Lung (tissue), 4 donors: ENCODE measurements around the gene ATP6V0E1.

DNA sequence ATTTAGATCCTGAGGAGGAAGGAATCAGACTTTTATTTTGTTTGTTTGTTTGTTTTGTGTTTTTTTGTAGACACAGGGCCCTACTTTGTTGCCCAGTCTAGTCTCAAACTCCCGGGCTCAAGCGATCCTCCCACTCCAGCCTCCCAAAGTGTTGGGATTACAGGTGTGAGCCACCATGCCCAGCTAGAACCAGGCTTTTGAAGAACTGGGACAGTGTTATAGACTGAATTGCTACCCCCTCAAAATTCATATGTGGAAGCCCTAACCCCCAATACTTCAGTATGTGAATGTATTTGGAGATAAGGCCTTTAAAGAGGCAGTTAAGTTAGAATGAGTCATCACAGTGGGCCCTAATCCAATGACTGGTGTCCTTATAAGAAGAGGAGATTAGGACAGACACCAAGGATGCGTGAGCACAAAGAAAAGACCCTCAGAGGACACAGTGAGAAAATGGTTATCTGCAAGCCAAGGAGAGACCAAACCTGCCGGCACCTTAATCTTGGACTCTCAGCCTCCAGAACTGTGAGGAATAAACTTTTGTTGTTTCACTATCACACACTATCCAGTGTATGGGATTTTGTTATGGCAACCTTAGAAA is 31.5 kb upstream of the ERGIC1 start:
- PRO-cap, result no peak
- RAMPAGE, long total RNA, result no peak
- RRBS, result no CpG with 5 or more reads among the region's 4 CpGs

DNA sequence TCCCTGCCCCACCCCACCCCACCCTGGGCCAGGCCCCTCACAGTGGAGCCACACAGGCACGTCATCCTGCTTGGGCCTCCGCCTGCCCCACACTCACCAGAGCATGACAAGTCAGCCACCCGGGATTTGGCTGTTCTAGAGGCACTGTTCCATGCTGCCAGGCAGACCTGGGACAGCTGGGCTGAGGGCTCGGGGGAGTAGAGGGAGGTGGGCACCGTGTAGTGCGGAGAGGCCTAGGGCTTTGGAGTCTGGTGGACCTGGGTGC is 16.2 kb downstream of the ERGIC1 start:
- PRO-cap, result no peak
- RAMPAGE, long total RNA, result no peak
- RRBS, result no CpG with 5 or more reads among the region's 6 CpGs

GRCh38 chr5:172900839-172901556 is 58.2 kb upstream of the RPL26L1 start:
- PRO-cap, result no peak
- RAMPAGE, long total RNA, result no peak
- RRBS, result no CpG with 5 or more reads among the region's 9 CpGs

DNA sequence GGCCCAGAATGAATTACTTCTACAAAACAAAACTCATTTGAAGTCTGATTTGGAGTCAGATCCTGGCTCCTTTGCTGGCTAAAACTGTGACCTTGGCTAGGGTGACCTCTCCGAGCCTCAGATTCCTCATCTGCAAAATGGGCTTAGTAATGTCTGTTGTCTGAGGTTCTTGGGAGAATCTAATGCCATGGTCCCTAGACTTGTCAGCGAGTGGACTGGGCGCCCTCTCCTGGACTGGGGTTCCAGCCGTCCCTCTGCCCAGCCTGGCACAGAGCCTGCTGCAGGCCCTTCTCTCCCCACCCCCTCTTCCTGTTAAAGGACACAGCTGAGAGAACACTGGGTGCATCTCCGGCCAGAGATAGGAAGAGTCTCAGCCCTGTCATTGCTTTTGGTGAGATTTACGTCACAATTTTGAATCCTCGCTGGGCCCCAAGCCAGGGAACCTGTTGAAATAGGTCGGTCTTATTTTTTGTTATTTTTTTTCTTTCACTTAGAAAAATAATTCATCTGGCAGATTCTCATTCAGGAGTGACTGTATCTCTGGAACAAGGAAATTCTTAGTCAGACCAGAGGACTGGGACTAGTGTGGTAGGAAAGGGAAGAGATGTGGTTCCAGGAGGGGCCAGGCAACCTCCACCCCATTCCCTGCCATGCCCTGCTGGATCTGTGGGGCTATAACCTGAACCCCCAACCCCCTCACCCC is 48.3 kb upstream of the RPL26L1 start:
- PRO-cap, result no peak
- RAMPAGE, long total RNA, result no peak
- RRBS, result no CpG with 5 or more reads among the region's 8 CpGs

DNA sequence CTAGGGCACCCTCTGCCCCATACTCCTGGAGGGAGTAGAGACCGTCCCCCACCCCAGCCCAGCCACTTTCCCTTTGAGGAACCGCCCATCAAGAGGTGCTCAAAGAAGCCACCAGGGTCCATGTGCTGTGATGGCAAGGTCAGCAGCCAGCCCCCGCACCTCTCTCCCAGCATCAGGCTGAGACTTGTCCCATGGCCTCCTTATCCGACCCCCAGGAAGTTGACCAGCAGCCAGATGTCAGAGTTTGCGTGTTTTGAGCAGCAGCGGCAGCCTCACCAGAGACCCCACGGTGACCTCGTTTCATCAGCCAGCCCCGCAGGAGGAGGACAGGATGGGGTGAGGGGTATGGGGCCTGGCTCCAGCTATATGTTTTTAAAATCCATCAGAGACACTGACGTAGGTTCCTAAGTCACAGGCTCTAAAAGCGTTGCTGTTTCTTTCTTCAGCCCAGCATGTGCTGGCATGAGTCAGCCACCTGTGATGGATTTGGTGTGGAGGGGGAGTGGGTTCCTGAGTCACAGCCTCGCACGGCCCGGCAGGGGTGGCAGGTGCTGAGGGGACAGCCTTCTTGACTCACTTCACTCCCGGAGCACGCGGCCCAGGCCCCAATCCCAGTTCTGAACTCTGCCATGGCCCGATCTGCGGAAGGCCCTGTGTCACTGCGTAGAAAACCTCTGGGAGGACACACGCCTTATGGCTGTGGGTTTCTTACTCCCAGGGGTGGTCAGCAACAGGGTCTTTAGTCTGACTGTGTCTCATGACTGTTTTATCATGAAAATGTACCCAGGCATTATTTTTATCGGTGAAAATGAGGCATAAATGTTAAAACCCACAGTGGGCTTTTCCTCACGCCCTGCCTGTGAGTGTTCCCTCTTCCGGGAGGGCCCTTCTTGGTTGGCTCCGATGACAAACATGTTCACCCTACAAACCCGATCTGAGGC is 38.8 kb upstream of the RPL26L1 start:
- PRO-cap, result no peak
- RAMPAGE, long total RNA, result no peak
- RRBS, result 73% methylated on average over 2 of the region's 26 CpGs

- PRO-cap, result bidirectional peak, plus-strand start at chr5:172958858, minus-strand start at chr5:172958603
- RAMPAGE, long total RNA, result no peak
- RRBS, result 3% methylated on average over 29 of the region's 55 CpGs
These were observed 769 bp upstream of the RPL26L1 start for GRCh38 chr5:172958270-172959040.

- PRO-cap, result unidirectional peak, plus-strand start at chr5:172983802
- RAMPAGE, long total RNA, result start-site peak on the plus strand at chr5:172983770-172983843, 4,287 and 708 reads in 2 replicates
- RRBS, result under 1% methylated on average over 20 of the region's 55 CpGs
These were observed at the start of gene ATP6V0E1 for GRCh38 chr5:172983427-172984306. ATP6V0E1 (plus strand) TSS chr5:172983771.

DNA sequence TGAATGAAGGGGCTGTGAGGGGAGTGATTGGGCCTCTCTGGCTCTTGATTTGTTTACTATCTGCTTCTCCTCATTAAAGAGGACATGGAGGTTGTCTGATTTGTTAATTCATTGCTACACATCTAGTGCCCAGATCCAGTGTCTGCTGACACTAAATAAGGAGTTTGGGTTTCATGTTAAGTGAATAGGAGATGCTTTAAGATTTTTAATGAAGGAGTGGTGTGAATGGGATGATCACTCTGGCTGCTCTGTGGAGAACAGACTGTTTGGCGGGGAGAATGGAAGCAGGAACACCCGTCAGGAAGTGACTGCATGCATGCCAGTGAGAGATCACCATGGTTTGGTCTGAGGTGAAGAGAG is 19.7 kb downstream of the ATP6V0E1 start:
- PRO-cap, result no peak
- RAMPAGE, long total RNA, result no peak
- RRBS, result no CpG with 5 or more reads among the region's 2 CpGs

DNA sequence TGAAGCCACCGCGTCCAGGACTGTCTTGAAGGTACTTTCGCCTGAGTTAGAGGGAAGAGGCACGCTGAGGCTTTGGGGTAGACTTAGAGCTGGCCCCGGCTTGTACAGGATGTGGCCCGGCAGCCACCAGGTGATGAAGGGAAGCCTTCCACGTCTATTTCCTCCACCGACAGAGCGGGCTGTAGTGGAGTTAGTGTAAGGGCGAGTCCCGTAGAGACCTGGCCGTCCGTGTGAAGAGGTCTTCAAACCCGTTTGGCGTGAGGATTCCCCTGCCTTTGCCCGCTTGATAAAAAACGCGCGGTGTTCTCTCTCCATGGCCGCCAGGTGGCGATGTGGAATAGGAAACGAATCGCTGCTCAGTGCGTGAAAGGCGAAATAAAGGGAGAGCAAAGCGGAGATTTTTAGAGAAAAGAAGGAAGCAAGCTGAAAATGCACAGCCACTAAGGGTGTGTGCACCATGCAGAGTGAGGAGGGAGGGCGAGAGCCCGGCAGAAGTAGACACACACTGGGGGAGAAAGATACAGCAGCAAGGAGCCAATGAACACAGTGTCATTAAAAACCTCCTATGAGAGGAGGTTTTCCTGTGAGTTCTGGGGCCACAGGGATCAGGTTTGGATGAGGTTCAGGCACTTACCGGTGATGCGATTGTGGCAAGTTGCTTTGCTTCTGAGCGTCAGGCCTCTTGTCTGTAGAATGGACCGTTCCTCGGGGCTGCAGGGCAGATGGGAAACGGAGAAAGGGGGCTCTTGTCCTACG is 34.2 kb downstream of the STC2 start:
- PRO-cap, result no peak
- RAMPAGE, long total RNA, result no peak
- RRBS, result no CpG with 5 or more reads among the region's 35 CpGs

DNA sequence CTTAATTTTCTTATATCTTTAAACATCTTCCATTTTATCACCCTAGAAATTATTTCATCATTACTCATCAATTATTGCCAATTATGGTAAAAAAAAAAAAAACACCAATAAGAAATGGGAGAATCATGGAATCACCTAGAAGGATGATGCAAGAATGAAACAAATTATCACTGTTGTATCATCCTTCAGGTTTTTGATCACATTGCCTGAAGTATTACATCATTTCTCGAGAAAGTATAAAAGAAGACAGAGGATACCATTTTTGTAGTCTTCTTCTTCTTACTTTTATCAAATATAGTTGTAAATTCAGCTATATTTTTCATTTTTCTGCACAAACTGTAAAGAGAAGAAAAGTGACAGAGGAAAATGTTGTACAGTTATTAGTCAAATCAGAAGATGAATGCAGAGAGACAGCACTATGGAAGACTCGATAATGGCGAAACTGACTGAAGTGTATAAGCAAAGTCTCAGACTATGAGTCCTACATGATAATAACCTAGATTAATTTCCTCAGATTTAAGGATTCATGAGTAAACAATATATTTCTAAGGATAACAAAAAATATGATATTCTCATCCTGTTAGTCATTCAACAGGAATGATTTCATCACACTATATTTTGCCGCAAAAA is 5.8 kb upstream of the STC2 start:
- PRO-cap, result no peak
- RAMPAGE, long total RNA, result no peak
- RRBS, result no CpG with 5 or more reads among the region's 4 CpGs

- PRO-cap, result no peak
- RAMPAGE, long total RNA, result no peak
- RRBS, result no CpG with 5 or more reads among the region's 4 CpGs
These were observed 82.8 kb downstream of the BOD1 start for GRCh38 chr5:173533671-173534058.

- PRO-cap, result no peak
- RAMPAGE, long total RNA, result no peak
- RRBS, result no CpG with 5 or more reads among the region's 8 CpGs
These were observed 57.4 kb upstream of the BOD1 start for GRCh38 chr5:173673730-173674306.

DNA sequence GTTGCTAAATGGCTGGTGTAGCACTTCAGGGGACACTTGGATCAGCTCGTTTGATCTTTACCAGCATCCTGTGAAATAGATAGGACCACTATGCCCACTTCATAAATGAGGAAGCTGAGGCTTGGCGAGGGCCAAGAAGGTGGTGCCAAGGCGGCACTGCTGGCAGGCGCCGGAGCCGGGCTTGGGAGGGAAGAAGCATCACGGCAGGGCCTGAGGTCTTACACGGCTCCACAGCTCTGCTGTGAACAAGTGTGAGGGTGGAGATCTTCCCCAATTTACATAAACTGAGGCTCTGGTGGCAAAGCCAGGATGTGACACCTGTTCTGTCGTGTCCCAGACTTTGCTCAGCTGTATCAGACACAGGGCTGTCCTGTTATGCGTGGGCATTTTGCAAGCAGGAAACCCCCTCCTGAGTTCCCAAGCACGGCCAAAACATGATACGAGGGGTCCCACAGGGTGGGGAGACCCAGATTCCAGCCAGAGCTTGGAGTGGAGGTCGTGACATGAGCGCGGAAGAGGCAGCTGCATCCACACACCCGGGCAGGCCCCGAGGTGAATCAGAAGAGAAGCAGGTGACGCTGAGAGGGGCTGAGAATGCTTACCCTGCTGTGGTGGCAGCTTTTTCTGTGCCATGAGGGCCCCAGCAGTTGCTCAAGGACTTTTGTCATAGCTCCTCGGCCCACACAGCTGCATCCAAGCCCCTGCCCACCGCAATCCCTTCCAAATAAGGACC is 117.5 kb upstream of the BOD1 start:
- PRO-cap, result no peak
- RAMPAGE, long total RNA, result no peak
- RRBS, result no CpG with 5 or more reads among the region's 20 CpGs

GRCh38 chr5:173744991-173745939 is 128.8 kb upstream of the BOD1 start:
- PRO-cap, result no peak
- RAMPAGE, long total RNA, result no peak
- RRBS, result no CpG with 5 or more reads among the region's 11 CpGs

GRCh38 chr5:173823895-173824627 is 64.1 kb upstream of the CPEB4 start:
- PRO-cap, result no peak
- RAMPAGE, long total RNA, result no peak
- RRBS, result no CpG with 5 or more reads among the region's 6 CpGs

DNA sequence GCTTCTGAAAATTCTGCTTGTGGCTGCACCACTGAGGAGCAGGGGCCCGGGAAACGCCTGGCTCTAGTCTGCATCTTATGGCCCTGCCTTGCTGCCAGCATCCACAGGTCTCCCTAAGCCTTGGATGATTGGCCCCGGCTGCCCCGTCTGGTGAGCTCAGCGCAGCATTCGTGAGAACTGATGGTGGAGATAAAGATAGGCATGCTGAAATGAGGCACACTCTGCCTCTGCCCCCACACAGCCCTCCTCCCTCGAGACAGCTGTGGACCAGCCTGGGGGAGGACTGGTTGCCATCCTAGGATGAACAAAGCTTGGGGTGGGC is 62.9 kb upstream of the CPEB4 start:
- PRO-cap, result no peak
- RAMPAGE, long total RNA, result no peak
- RRBS, result 85% methylated on average over 3 of the region's 7 CpGs

DNA sequence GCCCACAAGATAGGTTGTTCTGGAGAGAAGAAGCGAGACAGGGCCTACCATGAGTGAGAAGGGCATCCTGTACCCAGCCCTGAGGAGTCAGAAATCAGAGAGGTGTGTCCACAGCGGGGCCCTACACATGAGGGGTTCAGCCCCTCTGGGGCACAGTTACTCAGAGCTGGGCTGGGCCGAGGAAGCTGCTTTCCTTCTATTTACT is 121.5 kb downstream of the NSG2 start:
- PRO-cap, result no peak
- RAMPAGE, long total RNA, result no peak
- RRBS, result no CpG with 5 or more reads among the region's 3 CpGs

DNA sequence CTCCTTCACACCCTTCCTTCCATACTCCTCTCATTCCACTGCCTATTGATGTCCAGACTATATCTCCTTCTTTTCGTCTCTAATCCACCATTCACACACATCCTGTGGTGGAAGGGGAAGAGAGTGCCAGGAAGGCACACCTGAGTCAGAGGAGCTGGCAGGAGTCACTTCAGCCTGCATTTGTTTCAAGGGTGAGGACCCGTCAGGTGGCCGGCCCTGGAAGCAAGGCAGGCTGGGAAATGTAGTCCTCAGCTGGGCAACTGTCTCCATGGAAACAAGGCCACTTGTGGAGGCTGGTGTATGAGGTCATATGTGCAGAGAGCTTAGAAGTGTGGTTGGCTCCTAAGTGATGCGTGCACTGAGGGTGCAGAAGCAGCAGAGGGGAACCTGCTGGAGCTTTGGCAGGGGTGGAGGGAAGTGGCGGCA is 278.4 kb downstream of the NSG2 start:
- PRO-cap, result no peak
- RAMPAGE, long total RNA, result no peak
- RRBS, result no CpG with 5 or more reads among the region's 5 CpGs

DNA sequence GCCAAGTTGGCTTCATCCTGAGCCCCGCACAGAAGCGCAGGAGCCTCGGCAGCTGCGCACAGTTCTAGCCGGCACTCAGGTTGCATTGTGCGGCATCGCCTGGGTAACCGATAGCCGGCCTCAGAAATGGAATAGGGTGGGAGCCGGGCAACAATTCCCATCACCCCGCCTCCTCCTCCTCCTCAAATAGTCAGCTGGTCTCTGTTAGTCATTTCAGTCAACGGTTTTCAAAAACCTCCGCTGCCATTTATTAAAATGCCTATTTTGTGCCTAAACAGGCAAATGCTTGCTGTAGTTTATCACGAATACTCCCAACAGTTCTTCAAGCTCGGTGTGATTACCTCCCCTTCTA is 15.8 kb upstream of the MSX2 start:
- PRO-cap, result no peak
- RAMPAGE, long total RNA, result no peak
- RRBS, result 43% methylated on average over 8 of the region's 15 CpGs

DNA sequence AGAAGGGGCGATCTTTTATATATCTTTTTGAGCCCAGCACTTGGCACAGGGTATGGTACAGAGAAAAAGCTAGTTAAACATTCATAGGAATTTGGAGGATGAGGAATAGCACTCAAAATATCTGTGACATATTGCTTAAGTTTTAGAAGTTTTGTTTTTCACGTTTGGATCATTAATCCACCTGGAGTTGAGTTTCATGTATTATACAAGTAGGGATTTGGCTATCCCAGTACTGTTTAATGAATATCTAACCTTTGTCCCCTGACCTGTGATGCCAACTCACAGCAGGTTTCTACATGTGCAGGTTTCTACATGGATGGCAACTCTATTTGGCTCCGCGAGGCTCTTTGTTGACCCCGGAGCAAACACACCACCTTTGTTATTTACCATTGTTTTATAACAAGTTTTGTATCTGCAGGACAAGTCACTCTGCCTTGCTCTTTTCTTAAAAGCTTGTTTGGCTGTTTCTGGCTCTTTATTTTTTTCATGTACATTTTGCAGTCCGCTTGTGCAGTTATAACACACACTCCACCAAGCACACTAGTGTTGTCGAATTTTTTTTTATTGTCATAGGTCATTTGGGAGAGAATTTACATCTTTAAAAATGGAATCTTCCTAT is 926 bp upstream of the SFXN1 start:
- PRO-cap, result no peak
- RAMPAGE, long total RNA, result no peak
- RRBS, result no CpG with 5 or more reads among the region's 7 CpGs